A673 (cell line): ENCODE results near the genes ZNF469 and ZFPM1.

DNA sequence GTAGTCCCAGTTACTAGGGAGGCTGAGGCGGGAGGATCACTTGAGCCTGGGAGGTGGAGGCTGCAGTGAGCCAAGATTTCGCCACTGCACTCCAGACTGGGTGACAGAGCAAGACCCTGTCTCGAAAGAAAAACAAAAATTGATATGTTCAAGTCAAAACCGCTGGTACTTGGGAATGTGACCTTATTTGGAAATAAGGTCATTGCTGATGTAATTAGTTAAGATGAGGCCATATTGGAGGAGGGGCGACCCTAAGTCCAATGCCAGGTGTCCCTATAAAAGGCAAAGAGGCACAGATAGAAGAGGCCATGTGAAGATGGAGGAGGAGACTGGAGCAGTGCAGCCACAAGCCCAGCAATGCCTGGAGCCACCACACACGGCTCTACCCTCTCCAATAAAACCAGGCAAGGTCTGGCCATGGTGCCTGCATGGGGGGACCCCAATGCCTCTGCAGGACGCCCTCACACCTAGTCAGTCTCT is 50.8 kb upstream of the JPH3 start:
- PRO-cap = no peak

DNA sequence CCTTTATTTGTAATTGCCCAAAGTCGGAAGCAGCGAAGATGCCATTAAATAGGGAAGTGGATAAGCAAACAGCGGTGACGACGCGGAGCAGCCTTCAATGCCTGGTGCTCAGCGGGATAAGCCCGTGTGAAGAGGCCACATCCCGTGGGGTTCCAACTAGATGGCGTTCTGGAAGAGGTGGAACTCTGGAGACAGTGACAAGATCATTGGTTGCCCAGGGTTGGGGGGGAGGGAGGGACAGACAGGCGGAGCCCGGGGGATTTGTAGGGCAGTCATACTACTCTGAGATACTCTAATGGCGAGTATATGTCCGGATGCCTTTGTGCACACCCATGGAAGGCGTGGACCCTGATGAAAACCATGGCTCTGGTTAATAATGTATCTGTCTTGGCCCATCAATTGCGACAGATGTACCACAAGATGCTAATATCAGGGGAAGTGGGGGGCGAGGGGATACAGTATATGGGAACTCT is 27.2 kb downstream of the JPH3 start:
- PRO-cap = no peak

- PRO-cap = no peak
Observed at GRCh38 chr16:87700739-87701352, 64.9 kb downstream of the KLHDC4 start.

DNA sequence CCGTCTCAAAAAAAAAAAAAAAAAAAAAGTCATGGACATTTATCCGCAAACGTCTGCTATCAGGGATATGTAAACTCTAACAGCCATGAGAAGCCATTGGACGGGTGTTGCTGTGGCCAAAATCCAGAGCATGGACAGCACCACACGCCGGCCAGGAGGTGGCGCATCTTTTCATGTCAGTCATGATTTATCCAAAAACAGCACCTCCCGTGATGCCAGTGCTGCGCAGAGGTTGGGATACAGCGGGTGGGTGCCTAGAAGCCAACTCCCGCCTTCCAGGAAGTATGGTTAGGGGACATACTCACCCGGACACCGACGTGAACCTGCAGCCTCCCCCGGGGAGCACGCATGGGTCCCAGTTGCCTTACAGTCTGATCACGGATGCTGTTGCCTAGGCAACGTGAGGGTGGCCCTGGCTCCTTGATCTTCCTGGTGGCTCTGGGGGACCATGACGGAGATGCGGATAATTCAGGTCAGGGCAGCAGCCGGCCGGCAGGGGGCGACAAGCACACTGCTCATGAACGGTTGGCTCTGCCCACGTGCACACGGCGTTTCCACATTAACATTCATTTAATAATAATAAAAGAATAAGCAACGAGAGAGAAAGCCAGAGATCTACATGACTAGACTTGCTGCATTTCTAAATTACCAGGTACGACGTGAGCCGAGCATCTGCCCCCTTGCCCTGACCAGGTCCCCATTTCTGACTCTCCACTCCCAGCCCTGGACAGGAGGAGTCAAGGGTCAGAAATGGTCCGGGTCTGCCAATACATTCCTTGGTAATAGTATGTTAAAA is 12.0 kb upstream of the KLHDC4 start:
- PRO-cap = unidirectional peak, plus-strand start at position 218 of the sequence; unidirectional peak, plus-strand start at position 518 of the sequence; bidirectional peak, plus-strand start at position 638 of the sequence, minus-strand start at position 538 of the sequence

GRCh38 chr16:87812253-87812720 is 46.5 kb upstream of the KLHDC4 start:
- PRO-cap = no peak

DNA sequence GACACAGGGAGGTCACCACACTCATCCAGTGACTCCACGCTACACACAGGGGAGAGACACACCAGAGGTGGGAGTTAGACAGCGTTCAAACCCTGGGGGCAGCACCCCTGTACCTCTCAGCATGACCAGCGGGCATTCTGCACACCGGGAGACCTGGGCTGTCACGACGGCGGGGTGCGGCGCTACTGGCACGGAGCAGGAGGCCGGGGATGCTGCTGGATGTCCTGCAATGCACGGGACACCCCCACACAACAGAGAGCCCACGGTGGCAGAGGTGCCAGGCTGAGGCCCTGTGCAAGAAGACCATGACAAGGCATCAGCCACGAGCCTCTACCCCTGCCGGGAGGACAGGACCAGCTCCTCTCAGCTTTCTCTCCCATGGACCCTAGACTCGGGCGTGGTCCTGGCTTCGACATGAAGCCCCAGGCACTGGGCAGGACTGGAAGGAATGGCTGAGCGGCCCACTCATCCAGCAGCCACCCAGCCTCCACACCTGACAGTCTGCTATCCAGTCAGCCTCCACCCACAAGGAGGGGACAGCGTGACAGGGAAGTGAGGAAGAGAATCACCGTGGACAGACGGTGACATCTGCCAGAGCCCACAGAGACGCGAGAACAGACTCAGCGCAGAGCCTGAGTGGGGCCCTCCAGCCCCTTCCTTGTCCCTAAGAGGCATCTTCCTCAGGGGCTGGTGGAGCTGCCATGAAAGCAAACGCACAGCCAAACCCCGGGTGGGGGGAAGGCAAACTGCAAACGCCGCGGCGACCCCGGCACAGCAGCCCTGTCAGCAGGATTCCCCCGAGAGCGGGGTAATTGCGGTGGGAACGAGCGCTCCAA is 25.6 kb downstream of the SLC7A5 start:
- PRO-cap = no peak

DNA sequence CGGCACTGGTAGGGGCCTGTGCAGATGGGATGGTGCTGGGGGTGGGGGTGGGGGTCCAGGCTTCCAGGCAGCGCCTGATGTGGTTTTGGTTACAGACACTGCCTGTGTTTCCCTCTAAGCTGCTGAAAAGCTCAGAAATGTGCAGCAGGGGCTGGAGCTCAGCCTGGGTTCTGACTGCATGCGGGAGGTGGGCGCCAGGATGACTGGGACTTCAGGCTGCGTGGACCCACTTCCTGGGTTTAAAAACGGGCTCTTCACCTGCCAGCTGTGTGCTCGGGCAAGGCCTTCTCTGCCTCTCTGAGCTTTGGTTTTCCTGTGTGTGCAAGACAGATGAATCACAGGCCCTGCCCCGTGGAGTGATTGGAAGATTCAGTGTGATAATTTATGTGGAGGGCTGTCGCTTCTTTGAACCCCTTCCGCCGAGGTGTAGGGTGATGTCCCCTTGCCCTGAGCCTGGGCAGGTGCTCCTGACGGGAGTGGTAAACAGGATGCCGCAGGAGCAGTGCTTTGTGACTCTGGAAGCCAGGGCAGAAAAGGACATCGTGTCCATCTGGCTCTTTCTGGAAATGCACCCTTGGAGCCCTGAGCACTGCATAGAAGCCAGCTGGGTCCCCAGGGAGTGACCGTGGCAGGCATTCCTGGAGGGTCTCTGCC is 28.3 kb upstream of the SLC7A5 start:
- PRO-cap = no peak

DNA sequence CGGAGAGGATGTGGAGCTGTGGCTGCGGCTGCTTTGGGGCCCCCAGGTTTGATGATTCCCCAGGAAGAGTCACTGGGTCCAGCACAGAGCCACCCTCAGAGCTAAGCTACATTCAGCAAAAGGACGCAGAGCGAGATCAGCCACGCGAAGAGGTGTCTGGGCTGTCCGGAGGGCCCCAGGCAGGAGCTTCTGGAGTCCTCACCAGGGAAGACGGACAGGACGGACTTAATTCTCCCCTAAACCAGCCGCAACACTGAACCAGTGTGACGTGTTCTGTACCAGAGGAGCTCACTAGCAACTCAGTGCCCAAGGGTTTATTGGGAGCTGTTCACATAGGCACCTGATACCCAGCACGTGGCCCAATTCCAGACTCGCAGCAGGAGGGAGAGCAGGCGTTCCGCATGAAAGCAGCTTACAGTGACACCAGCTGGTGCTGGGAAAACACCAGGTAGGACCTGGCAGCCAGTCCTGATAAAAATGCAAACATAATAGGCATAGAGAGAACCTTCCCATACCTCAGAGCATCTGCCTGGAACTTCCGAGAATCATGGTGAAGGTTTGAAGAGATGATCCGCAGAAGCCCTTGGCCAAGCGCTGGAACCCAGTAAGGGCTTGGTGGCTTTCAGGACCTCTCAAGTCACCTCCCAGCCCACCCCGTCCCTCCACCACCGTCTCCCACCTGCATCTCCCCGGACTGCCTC is 11.0 kb downstream of the CA5A start:
- PRO-cap = no peak

GRCh38 chr16:88068981-88070355 is 118.2 kb downstream of the BANP start:
- PRO-cap = no peak

DNA sequence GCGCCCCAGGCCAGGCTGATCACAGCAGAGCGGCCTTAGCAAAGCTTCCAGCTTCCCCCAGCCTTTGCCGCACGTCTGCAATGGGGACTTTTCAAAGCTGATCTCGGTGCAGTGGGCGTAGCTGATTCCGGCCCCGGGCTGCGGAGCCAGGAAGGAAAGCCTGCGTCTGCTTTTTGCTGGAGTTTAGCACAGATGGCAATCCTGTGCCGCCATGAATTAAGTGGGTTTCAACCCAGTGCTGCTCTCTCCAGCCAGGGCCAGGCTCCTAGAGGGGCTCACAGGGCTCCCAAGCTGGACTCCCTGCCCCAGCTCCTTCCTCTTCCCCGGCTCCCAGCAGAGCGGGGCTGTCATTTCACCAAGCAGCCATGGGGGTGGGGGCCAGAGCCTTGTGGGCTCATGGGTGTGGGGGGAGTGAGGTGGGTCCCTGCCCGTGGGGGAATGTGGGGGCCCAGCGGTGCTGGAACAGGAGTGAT is 140.7 kb downstream of the BANP start:
- PRO-cap = no peak

GRCh38 chr16:88143495-88144523 is 192.6 kb downstream of the BANP start:
- PRO-cap = no peak

- PRO-cap = no peak
Observed at GRCh38 chr16:88245667-88246047, 137.1 kb upstream of the ZNF469 start.

DNA sequence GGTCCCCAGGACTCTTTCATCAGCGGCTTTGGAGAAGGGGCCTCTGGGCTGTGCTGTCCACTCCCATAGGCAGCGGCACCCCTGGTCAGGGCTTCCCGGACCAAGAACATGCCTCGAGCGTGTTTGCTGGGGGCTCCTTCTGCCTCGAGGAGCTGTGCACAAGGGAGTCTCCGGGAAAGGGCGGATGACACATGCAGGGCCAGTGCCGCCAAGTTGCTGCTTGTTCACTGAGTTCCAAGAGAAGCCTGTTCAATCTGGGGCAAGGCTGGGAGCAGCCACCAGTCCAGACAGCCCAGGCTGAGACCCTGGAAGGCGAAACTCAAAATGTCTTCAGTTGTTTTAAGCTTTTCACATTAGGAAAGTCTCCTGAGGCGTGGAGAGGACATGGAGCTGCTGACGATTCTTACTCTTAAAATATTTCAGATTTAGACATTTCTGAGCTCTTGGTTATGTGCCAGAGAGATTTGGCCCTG is 84.5 kb upstream of the ZNF469 start:
- PRO-cap = no peak

- PRO-cap = no peak
Observed at GRCh38 chr16:88382726-88383271, at the start of gene ZNF469. TSS of gene ZNF469 (plus strand) at chr16:88382959.

GRCh38 chr16:88383368-88384116 is 783 bp downstream of the ZNF469 start:
- PRO-cap = no peak

GRCh38 chr16:88451527-88452454 is 1.3 kb upstream of the ZFPM1 start:
- PRO-cap = no peak

DNA sequence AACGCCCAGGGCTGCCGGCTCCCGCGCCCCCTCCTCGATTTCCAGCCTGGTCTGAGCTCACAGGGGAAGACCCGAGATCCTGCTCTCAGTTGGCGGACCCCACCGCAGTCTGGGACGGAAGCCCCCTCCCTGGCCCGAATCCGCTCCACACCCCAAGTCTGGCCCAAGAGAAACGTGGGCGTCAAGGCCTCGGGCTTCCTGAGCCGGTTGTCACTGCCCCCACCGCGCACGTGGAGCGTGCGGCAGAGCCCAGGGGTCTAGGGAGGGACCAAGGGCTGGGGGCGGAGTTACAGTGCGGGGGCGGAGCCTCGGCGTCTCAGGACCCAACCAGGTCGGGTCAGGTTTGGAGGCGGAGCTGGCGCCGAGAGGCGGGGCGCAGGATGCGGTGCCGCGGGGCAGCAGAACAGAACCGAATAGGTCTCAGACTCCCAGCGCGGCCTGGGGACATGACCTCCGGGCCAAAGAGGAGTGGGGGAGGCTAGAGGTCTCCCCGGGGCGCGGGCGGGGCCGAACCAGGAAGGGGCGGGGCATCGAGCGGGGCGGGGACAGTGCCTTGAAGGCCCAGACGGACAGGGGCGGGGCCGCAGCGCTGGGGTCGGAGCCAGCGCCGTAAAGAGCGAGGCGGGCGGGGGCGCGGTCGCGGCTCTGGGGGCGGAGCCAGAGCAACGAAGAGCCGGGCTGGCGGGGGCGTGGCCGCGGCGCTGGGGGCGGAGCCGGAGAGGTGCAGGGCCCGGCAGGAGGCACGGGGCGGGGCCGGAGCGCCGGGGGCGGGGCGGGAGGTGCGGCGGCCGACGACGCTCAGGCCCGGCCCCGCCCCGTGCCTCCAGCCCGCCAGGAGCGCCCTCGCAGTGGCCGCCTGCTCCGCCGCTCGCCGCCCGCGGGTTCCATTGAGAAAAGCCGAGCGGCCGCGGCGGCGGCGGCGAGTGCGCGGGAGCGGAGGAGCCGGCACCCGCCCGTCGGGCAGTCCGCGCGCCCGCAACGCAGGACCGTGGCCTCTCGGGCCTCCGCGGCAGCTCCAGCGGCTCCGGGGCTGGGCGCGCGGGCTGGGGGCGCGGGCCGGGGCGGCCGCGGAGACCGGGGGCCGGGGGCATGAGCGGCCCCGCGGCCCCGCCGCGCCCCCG is at the start of gene ZFPM1:
ZFPM1 (plus strand) TSS at position 826 of the 1,121 bp plus-strand sequence.
- PRO-cap = bidirectional peak, plus-strand start at position 378 of the sequence, minus-strand start at position 239 of the sequence; bidirectional peak, plus-strand start at position 887 of the sequence, minus-strand start at position 618 of the sequence

DNA sequence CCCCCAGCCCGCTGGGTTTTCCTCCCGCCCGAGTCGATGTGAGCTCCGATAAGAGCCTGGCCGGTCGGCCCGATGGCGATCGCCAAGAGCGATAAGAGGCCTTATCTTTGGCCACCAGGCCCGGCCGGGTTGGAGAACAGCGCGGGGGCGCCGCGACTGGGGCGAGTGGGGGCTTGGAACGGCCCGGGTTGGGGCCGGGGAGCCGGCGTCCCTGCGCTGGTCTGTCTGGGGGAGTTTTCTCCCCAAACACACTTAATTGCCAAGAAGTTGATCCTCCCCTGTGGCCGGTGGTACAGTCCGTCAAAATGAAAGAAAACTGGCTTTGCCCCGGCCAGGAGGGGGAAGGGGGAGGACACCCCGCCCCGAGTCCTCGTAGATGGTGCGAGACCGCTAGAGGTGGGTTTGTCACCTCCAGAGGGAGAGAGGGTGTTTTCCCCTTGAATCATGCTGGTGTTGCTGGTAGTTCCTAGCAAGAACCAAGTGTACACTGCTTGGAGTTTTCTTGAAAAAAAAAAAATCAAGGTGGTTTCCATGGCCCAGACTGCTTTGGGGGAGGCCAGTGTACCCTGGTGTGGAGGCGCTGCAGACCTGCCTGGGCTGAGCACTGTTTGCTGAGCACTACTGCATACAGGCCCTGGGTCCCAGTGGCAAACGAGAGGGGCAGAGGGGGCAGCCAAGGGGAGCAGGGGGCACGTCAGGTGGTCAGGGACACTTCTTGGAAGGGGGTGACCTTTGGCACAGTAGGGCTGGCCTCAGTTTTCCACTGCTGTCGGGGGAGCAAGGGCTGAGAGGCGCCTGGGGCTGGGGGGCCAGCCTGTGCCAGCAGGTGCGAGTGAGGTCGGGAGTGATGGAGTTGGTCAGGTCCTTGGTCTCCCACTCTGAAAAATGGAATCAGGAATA is 3.1 kb downstream of the ZFPM1 start:
- PRO-cap = no peak

DNA sequence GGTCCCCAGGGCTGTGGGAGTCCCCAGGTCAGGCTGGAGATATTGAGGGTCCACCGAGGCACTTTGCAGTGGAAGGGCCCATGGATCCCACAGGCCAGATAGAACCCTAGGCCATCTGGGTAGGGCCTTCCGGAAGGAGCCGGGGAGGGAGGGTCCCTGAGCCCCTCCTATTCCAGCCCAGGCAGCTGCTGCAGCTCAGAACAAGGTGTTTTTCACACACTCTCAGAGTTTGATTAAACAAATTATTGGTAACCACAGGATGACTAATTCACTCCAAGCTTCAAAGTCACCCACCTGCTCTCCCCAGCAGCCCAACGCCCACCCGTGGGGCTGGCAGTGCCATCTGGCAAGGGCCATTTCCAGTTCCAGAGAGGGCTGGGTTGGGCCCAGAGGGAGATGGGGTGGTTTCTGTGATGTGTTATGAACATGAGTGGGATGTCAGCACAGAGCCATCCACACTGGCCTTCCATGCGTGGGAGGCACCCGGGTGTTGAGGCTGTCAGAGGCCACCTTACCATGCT is 3.8 kb downstream of the ZFPM1 start:
- PRO-cap = no peak

DNA sequence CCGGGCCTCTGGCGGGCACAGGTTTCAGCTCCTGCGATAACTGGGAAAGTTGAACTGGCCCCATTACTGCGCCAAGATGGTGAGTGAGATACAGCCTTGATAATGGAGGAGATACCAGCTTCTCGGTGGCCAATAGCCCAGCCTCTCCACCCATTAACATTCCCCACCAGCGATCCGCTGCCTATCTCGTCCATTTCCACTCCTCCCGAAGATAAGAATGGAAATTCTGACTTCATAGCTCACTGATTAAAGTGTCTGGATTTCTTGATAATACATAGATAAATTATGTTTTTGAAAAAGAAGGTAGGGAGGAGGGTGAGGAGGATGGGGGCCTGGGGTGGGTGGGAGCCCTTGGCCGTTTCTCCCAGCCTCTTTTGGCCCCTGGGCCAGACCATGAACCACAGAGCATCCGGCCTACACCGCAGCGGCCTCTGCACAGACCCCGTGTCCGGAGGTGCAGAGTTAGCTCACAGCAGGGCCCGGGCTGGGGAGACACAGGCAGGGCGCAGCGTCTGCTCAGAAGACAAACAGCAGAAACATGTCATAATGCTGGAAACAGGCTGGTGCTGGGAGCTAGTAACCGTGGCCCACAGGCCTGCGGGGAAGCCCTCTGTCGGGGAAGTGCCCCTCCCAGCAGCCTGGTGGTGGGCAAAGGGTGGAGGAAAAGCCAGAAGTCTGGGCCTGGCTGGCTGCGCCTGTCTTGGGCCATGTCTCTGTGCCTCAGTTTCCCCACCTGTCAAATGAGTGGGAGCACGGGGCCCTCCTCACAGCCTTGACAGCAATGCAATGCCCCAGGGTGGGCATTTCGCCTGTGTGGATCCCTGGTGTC is 11.9 kb downstream of the ZFPM1 start:
- PRO-cap = no peak